HCT116 (cell line): Measurements from ENCODE around the genes MLX, EZH1 and PSME3.

GRCh38 chr17:42065063-42065502 is 14.7 kb upstream of the C17orf113 start:
- RRBS, result no CpG with 5 or more reads among the region's 6 CpGs

- RRBS, result no CpG with 5 or more reads among the region's 1 CpG
Measured at GRCh38 chr17:42076788-42077224, 21.5 kb downstream of the ZNF385C start.

DNA sequence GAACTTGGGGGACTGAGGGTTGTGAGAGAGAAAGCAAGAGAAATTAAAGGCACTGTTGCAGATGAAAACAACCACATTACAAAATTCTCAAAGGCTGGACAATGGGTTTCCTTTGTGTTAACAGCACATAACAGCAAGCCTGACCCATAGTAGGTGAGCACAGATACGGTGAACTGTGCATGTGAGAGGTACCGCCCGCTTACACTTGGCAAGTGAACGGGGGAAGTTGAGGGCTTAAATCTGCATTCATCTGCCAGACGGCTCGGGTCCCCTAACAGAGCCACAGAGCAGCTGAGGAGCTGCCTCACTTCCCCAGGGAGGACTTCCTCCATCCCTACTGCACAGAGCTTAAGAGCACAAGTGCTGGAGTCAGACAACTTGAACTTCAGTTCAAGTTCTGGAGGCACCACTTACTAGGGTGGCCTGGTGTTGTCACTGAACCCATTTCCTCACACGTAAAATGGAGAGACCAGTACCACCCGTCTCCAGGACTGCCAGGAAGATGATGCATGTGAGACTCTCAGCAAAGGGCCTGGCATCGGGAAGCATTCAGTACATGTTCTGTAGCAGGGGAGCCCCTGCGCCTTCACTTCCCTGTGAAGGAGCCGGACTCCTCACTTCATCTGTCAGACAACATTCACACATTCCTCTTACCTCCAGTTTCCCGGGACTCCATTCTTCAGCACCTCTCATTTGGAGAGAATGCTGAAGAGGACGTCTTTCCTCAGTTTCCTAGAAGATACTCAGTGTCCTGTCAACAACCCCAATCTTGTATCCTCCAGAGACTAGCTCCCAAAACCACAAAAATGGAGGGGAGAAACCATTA is 13.3 kb downstream of the RAB5C start:
- RRBS, result 100% methylated on average over 1 of the region's 13 CpGs

DNA sequence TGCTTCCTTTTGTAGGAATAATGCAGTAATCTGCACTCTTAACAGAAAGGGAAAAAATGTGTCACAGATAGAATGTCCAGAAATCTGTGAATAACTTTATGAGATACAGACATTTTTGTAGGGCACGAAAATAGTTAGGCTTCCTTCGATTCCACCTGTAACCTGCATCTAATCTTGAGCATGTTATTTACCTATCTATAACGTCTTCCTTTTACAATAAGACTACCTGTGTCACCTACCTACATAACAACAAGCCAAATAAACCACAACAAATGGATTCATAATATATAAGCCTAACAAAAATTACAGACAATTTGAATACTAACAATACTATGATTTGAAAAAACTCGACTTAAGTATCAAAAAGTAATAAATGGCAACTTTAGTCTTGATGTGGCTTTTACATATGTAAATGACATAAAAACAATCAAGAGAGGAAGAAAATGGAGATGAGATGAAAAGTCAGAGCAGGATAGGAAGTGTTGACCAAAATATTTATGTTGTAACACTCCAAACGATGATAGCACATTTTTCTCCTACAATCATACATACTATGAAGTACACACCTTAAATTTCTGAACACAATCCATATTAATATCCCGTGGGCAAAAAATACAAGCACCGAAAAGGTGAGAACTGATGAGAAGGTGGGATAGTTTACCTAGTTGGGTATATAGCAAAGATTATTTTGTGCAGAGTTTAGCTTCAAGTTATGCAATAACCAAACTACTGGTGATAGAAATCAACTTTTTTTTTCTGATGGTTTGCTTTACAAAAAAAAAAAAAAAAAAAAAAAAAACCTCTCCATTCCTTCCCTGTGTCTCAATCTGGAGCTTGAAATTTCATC is 2.5 kb downstream of the STAT5B start:
- RRBS, result no CpG with 5 or more reads among the region's 7 CpGs

DNA sequence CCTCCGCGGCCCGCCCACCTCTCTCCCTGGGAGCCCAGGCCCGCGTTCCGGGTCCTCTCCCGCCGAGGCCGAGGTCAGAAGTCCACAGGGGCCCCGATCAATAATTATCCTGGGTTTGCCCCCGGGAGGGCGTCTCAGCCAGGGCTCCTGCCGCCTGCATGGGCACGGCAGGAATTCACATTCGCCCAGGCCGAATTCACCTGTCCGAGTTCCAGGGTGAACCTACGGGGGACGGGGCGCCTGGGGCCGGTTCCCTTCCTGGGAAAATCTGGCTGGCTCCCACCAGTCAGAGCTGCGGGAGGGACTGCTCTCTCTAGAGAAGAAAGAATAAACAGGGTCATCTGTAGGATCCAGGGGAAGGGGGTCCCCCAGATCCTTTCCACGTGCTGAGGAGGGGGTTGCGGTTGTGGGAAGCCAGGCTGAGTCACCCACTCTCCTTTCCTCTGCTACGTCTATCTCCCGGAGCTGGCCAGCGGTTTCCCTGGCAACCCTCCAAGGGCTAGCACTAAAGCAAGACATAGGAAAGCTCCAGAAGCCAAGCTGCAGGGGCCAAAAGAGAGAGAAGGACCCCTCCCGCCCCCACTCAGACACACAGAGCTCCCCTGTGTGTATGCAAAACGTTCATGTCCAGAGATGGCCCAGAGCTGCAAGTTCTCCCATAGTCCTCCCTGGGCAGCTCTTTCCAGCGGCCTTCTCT is 727 bp upstream of the STAT5B start:
- RRBS, result 3% methylated on average over 6 of the region's 30 CpGs

GRCh38 chr17:42310637-42311156 is 22.4 kb downstream of the STAT5A start:
- RRBS, result no CpG with 5 or more reads among the region's 10 CpGs

GRCh38 chr17:42319591-42320462 is 31.5 kb downstream of the STAT5A start:
- RRBS, result no CpG with 5 or more reads among the region's 11 CpGs

DNA sequence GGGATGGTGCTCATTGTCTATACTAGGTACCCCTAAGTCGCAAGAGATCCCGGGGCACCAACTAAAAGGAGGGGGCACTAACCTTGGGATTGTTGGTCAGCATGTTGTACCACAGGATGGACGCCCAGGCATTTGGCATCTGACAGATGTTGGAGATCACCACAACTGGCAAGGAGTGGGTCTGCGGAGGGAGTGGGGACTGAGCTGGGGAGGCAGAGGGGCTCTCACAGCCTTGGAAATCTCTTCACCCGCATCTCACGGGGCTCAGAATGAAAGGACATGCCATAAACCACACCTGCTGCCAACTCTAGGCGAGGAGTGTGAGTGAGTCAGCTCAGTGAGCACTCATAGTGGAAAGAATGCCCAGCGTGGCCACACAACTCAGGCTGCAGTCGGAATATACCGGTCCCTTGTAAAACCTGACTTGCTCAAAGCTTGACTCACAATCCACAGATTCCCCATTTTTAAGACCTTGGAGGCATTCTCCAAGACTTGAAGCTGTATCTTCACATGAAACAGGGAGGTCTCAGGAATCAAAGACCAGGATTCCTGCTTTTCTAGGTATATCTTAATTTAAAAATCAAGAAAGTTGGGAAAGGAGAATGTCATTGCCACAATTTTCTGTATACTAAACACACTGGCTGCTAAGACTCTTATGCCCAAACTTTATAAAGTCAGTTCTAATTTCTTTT is 36.7 kb downstream of the STAT5A start:
- RRBS, result no CpG with 5 or more reads among the region's 10 CpGs

- RRBS, result no CpG with 5 or more reads among the region's 13 CpGs
Measured at GRCh38 chr17:42409258-42410647, 13.3 kb downstream of the CAVIN1 start.

- RRBS, result no CpG with 5 or more reads among the region's 7 CpGs
Measured at GRCh38 chr17:42436358-42436910, 13.4 kb upstream of the CAVIN1 start.

GRCh38 chr17:42512264-42513152 is 23.5 kb upstream of the NAGLU start:
- RRBS, result no CpG with 5 or more reads among the region's 16 CpGs

DNA sequence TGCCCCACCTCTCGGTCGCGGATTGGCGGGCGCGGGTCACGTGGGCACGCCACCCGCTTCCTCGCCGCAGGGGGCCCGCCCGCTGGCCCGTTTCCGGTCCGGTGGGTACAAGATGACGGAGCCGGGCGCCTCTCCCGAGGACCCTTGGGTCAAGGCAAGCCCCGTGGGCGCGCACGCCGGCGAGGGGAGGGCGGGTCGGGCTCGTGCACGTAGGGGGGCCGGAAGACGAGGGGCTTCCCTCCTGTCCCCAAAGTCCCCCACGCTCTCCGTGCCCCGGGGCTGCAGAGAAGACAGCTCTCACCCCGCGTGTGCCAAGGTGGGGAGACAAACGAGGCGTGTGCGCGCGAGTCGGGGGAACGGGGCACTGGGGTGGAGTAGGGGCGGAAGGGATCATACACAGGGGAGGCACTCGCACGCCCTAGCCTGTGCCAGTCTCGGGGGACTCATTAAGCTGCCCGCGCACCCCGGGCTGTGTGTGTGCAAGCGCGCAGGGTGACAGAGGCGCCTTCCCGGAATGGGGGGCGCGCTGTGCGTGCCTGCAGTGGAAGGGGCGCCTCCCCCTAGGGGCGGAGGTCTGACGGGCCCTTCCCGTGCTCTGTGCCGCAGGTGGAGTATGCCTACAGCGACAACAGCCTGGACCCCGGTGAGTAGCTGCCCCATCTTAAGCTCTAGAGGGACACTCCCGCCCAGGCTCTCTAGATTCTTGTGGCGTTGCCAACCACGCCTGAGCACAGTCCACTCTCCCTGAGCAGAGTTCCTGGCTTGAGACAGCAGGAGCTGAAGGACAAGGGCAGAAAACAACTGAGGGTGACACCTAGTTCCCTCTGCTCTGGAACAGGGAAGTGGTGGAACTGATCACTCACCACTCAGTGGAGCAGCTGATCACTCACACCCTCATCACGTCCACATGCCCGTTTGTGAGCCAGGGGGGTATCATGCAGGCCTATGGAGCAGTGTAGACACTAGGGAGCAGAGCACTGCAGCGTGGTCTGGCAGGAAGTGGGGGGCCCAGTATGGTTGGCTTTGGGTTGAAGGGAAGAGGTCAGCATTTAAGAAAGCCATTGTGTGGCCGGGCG is at the start of gene MLX:
Gene MLX (plus strand): TSS at position 88 of the 1,076 bp plus-strand sequence.
- RRBS, result 1% methylated on average over 23 of the region's 73 CpGs

DNA sequence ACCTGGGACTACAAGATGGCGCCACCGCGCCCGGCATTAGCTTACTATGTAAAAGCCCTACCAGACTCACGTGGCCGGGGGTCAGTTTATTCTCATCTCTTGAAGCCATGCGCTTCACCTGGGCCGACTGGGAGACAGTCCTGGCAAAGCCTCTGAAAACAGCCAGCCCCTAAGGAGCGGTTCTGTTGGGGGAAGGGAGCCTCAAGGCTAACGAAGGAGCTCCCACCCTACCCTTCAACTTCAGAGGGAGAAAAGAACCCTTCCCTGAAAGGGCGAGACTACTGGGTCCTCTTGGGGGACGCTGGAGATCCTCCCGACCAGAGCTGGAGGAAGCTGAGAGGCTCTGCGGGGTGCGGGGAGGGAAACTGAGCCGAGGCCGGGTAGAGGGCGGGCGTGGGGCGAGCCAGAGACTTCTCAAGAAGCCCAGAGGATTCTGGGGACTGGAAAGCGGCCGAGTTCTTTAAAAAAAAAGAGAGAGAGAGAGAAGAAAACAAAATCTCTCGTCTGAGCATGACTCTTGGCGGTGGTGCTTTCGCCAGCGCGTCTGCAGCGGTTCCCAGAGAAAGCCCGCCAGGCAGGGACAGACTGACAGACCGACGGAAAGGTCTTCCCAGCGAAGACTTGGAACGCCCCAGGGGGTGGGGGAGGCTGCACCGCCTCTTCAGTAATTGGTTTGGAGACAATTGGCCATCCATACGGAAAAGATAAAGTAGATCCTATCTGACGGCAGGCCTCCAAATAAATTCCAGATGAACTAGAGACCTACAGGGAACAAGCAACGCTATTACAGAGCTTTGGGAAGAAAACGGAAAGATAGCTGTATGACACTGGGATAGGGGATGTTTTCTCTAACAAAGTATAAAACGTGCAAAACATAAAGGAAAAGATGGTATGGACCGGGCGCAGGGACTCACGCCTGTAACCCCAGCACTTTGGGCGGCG is 5.5 kb upstream of the TUBG2 start:
- RRBS, result 93% methylated on average over 3 of the region's 44 CpGs

DNA sequence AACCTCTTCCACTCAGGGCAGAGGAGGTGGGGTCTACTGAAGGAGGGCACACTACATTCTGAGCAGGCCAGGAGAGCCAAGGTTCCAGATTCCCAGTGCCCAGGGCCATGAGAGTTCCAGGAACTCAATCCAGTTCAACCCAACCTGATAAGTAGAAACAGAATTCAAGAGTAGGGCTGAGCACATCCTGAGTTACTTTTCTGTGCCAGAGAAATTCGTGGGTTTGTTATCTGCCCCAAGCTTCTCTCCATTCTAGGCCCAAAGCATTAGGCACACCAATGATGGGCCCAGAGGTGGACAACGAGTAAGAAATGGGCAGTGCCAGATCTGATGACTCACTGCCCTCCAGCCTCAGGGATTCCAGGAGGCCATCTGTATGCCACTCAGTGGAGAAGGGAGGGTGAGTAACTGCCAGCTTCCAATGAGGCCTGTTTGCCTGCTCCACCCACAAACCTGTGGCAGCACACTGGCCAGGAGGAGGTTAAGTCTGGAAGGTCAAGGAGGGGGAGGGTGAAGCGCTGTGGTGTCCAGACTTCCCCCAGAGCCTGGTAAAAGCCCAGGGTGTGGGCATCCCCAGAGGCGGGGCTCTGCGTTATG is 8.3 kb downstream of the TUBG2 start:
- RRBS, result no CpG with 5 or more reads among the region's 5 CpGs

GRCh38 chr17:42674771-42675875 is 1.7 kb downstream of the PLEKHH3 start:
- RRBS, result 3% methylated on average over 5 of the region's 33 CpGs

DNA sequence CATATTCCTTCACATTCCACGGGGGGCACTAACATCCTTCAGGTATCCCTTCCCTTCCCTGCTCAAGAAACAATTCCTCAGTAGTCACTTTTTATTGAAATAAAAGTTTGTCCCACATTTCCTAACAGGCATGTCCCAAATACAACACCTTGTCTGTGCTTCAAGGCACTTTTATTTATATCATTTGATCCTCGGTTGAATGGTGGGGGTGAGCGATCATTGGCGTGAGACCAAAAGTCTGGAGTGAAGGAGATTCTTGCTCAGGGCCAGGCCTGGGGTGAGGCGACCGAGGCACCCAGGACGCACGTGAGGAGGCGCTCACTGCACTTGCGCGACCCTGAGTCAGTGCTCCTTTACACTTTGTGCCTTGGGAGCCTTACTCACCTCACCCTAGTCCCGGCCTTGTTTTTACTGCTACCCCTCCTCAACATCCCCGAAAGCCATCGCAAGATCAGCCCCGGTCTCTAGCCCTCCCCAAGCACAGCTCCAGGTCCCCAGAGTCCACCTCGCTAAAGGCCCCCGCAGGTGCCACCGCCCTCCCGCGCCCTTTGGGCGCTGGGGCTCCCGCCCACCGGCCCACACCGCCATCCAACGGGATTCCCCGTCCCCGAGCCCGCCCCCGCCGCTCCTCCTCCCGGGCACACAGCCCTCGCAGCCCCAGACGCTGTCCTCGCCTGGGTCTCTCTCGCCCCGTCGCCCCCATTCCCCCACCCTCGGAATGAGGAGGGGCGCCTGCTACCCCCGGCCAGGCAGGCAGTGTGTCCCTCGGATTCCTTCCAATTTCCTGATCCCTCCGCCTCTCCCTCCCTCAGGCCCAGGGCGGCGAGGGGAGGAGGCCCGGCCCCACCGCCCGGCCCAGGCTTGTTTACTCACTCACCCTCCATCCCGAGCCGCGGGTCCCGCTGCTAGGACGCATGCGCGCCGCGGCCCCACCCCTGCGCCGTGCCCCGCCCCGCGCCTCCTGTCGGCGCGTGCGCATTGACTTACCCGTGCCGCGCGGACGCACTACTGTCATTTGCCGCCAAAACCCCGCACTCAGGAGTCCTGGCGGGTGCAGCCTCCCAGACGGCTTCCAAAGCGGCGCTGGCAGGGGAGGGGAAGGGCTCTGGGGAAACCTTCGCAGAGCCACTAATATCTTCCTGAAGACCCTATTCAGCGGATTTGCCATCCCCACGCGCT is at the start of gene EZH1:
Gene EZH1 (minus strand): TSS at position 907 of the 1,179 bp plus-strand sequence.
- RRBS, result 4% methylated on average over 15 of the region's 80 CpGs

- RRBS, result no CpG with 5 or more reads among the region's 2 CpGs
Measured at GRCh38 chr17:42754806-42755280, 6.2 kb upstream of the RAMP2 start.

- RRBS, result no CpG with 5 or more reads among the region's 22 CpGs
Measured at GRCh38 chr17:42795449-42796348, 2.8 kb downstream of the COA3 start.

- RRBS, result 1% methylated on average over 36 of the region's 72 CpGs
Measured at GRCh38 chr17:42832607-42833701, at the start of gene PSME3. Gene PSME3, plus strand, starts transcription at chr17:42833397.